Paraaortic lymph node (tissue), 1 donor: ENCODE data around the genes OR10A2, CYB5R2, OR10A6, OR10A3 and NLRP10.

DNA sequence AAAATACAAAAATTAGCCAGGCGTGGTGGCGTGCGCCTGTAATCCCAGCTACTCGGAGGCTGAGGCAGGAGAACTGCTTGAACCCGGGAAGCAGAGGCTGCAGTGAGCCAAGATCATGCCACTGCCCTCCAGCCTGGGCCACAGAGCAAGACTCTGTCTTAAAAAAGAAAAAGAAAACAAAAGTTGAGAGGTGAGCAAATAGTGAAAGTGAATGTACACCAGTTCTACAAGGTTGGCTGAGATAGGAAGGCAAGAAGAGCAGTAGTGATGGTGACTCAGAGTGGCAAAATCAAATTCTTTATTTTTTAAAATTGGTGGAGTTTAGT is 2.4 kb downstream of the ILK start:
- PRO-cap: no peak

DNA sequence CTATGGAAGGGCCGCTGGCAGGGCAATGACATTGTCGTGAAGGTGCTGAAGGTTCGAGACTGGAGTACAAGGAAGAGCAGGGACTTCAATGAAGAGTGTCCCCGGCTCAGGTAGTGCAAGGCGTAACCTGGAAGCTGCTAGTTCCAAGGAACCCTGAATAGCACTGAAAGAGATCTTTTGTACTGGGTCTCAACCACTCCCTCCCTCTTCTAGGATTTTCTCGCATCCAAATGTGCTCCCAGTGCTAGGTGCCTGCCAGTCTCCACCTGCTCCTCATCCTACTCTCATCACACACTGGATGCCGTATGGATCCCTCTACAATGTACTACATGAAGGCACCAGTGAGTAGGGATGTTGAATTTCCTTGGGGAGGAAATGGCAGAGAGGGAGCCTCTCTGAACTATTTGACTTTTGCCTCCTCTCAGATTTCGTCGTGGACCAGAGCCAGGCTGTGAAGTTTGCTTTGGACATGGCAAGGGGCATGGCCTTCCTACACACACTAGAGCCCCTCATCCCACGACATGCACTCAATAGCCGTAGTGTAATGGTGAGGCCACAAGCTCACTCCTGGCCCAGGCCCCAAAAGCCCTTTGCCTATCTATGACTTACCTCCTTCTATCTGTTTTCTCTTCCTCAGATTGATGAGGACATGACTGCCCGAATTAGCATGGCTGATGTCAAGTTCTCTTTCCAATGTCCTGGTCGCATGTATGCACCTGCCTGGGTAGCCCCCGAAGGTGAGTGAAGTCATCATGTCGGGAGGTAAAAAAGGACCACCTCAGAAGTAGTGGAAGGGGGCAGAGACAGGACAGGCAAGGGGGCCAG is 2.5 kb downstream of the TAF10 start:
- PRO-cap: no peak

DNA sequence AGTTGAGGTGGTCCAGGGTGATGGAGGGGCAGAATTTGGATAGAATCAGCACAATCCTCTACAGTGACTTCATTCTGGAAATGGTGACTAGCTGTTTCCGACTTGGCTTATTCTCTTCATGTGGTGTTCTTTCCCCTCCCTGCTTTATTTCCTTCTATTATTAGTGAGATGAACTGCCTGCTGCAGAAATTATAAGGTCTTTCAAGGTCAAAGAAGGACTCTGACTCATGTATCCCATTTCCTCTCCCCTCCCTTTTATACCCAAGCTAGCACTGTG is 12.2 kb upstream of the MRPL17 start:
- PRO-cap: no peak

DNA sequence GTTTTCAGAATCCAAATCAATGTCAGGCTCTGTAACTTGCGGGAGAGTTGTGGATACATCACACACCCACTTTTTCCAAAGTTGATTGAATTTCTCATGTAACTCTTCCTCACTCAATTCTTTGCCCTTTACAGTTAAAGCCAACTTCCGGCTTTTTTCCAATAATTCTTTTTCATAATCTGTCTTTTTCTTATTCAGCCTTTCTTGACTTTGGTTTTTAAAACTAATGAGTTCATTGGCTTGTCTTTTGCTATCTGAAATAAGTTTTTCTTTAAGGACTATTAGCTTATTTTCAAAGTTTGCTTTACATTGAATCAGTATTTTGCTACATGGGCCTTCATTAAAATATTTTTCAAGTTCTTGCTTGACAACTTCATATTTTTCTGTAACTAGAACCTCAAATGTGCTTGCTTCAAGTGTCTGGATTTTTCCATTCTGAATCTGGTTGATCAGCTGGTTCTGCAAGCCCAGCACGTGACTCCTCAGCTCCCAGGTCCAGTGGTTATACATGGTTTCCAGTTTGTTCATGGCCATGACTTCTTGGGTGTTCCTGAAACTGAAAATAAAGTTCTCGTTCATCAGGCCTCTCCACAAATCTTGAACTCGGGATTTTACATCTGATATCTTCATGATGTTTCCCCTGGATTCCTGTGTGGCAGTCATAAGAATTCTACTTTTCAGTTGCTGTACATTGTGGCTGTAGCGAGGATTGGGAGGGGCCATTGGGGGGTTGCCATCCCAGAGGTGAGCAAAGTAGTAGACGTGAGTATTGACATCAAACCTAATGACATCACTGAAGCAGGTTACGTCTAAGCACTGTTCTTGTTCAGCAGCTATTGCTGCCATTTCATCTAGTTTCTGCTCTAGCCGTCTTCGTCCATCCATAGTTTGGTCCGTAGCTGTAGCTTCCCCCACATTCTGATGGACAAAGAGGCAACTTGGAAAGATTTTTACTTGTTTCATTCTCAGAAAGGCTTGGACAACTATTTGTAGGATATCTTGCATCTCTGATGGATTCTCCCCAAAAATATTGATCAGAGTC is 33.3 kb upstream of the MRPL17 start:
- PRO-cap: no peak

DNA sequence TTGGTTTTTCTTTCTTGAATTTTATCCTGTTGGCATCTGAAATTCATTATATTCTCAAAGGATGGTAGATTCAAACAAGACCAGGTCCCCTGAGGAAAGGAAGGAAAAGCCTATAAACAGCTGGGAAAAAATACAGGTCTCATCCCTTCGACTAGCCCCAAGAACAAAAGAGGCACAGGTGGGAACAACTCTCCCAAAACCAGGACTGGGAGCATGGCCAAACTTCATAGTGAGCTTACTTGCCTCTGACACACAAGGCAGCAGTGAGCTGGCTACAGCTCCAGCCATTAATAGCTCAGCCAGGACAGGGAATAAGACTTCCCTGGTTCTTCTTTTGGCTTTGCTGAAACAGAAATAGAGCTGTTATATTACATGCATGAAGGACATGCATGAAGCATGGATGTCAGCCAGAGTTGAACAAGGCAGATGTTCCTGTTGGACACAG is at the start of gene OR10A2:
Gene OR10A2 (plus strand): TSS at position 151 of the 445 bp plus-strand sequence.
- PRO-cap: no peak

DNA sequence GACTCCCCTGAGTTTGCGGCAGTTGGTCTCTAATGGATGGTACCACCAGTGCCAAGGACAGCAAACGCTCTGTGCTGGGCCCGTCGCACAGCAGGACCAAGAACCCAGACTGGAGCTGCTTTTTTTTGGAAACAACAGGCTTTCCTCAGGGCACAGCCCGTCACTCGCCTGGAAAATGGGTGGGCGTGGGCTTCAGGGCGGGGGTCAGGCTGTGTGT is 62.8 kb downstream of the PPFIBP2 start:
- PRO-cap: bidirectional peak, plus-strand start outside the sequence, minus-strand start at position 111 of the sequence

GRCh38 chr11:7673308-7674502 is at the start of gene CYB5R2:
Gene CYB5R2, minus strand, starts transcription at chr11:7673500.
- PRO-cap: bidirectional peak, plus-strand start at chr11:7673591, minus-strand start at chr11:7673492; unidirectional peak, plus-strand start at chr11:7674338

DNA sequence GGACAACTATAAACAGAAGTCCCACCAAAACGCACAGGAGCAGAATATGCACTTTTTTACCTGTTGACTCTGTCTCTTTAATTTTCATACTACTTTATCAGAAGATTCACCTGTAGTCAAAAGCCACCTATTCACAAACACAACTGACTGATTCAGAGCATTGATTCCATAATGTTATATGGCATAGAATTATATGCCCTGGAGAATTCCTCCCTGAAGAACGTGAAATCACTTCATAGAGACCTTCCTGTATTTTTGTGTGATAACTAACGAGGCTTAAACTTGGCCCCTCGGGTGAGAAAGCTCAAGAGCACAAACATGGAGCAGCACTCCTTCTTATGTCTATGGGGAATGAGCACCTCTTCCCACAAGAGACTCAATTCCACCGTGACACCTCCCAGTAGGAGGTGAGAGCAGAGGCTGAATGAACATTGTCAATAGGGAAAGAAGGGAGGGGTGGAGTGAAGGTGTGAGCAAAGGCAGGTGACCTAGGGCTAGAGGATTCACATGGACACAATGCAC is at the start of gene OR10A6:
Gene OR10A6 (minus strand): TSS at position 132 of the 522 bp plus-strand sequence.
- PRO-cap: no peak

DNA sequence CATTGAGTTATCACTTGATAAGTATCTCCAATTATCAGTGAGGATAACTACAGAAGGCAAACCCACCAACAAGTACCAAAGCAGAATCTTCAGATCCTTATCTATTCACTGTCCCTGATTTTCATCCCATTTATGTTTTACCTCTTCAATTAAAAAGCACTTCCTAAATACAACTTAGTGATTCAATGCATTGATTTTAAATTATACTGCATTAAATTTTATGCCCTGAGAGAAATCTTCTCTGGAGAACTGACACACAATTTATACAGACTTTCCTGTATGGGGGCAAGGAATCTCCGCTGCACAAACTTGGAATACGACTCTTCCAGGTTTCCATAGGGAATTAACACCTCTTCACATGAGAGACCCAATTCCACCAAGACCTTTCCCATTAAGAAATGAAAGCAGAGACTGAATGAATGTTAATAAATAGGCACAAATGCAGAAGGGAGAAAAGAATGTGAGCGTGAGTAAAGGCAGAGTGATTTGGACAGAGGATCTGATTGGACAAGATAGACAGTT is at the start of gene OR10A3:
Gene OR10A3 (minus strand): TSS at position 117 of the 522 bp plus-strand sequence.
- PRO-cap: no peak

- PRO-cap: no peak
Observed at GRCh38 chr11:7965249-7965512, at the start of gene NLRP10. Gene NLRP10, minus strand, starts transcription at chr11:7965447.

DNA sequence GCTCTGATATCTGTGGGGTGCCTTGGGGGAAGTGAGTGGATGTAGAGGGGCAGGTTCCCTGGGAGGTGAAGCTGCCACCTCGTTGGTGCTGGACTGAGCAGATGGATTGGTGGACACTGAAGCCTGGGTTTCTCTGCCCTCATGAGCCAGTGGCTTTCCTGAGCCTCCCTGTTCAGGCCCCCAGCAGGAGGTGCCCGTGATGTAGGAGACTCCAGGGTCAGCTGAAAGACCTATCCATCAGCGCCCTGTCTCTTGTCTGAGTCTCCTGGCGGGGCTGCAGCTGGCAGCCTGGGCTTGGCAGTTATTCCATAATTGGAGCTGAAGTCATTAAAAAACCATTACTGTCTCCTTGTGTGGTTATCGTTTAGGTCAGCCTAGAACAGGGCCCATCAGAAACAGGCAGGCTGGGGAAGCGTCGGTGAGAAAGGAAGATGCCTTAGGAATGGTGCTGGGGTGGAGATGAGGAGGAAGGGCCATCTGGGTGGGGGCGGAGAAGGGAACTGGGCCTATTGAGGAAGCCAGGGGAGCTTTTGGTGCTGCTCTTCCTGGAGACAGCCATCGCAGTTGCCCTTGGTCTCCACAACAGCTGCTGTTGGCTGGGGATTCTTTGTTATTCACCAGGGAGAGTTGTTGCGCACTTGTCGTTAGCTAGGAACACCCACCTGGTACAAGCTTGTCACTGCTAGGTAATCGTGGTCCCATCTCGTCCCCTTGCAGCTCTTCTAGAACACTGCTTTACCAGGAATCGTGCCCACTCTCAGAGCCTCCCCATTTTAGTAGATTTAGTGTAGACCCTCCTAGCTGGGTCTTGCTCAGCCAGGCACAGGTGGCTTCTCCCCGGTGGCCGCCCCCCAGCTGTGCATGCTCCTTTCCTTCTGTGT is 5.1 kb downstream of the TUB start:
- PRO-cap: no peak

GRCh38 chr11:8277729-8277934 is 14.0 kb upstream of the LMO1 start:
- PRO-cap: no peak

DNA sequence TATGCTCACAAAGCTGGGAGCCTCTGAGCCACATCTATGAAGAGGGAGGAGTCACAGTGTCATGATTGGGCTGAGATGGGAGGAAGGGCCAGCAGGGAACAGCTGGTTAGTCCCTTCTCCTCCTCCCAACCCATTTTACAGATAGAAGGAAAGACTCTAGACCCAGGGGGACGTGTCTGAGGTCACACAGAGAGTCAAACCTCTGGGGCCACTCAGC is 101.2 kb upstream of the LMO1 start:
- PRO-cap: no peak

- PRO-cap: no peak
Observed at GRCh38 chr11:8643766-8644254, 38.7 kb downstream of the TRIM66 start.

DNA sequence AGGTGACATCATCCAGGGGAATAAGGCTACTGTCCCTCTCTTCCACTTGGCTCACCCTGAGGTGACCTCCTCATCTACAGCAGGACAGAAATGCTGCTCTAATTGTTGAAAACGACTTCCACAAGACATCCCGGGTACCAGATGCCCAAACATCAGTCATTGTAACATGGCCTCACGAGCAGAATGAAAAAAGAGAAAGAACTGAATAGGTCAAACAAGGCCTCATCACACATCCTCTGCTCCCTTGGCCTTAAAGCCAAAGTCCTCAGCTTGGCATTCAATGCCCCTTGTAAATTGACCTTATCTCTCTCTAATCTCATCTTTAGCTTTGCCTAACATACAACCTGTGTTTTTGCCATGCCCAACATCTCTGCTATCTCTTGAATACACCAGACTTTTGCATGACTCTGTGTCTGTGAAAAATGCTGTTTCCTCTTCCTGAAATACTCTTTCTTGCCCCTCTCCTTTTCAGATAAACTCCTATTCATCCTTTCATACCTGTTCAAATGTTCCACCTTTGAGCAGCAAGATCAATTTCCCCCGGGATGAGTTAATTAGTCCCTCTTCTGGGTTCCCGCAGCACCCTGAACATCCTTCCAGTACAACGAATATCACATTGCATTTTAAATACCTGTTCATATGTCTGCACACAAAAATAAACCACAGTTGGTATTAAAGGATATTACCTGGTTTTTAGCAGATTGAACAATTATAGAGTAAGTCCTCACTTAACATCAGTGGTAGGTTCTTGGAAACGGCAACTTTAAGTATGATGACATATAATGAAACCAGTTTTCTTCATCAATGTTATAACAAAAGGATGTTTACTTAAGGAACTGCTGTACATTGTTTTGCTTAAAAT is 28.3 kb downstream of the TRIM66 start:
- PRO-cap: no peak

DNA sequence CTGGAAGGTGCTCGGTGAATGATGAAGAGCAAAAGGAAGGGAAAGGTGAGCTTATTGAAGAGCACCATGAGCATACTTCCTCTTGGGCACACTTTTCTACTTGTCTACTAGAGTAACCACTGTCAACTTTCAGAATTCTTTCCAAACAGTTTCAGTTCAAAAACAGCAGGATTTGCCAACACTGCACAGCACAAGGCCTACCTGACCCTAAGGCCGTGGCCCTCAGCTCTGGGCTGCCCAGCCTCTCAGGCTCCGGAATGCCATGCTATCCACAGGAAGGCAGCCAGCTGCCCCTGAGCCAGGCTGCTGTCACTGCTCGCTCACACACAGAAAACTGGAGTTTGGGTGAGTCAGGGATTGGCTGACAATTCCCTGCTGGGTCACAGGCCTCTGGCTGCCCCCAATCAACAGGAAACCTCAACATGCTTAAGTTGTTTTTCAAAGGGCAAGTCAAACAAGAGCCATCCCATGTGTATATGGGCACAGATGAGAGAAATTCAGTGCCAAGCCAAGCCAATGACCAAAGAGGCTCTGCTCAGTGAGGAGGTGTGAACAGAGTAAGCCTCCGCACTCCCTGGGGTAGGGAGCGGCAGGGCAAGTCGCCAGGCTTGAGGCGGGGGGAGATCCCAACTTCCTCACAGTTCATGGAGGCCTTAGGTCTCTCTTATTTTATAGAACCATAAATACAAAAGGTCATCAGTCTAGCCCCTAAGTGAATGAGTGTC is 50.2 kb downstream of the RPL27A start:
- PRO-cap: no peak

- PRO-cap: unidirectional peak, minus-strand start at chr11:8758465
Observed at GRCh38 chr11:8758346-8758545, 52.2 kb downstream of the DENND2B start.

DNA sequence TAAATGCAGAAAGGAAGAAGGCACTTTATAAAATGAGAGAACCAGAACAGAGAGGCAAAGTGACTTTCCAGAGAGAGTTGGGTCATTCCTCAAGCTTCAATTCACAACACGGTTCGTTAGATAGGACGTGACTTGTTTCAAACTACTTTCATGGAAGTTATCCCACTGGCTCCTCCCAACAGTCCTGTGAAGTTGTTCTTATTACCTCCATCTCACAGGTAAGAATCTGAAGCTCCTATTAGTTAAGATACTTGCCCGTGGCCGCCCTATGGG is 2.0 kb downstream of the DENND2B start:
- PRO-cap: no peak

DNA sequence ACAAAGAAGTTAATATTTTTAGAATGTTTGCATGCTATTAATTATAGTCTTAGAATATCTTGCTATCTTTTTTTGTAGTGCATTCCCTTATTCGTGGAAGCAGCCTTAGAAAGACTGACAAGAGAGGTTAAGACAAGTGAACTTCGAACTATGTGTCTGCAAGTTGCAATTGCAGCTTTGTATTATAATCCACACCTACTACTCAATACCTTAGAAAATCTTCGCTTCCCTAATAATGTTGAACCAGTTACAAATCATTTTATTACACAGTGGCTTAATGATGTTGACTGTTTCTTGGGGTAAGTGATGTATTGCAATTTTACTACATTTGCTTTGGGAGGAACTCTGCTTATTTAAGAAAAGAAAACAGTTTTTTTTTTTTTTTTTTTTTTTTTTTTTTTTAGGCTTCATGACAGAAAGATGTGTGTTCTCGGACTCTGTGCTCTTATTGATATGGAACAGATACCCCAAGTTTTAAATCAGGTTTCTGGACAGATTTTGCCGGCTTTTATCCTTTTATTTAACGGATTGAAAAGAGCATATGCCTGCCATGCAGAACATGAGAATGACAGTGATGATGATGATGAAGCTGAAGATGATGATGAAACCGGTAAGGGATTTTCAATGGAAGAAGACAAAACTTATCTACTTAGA is 23.0 kb upstream of the ZNF143 start:
- PRO-cap: no peak

DNA sequence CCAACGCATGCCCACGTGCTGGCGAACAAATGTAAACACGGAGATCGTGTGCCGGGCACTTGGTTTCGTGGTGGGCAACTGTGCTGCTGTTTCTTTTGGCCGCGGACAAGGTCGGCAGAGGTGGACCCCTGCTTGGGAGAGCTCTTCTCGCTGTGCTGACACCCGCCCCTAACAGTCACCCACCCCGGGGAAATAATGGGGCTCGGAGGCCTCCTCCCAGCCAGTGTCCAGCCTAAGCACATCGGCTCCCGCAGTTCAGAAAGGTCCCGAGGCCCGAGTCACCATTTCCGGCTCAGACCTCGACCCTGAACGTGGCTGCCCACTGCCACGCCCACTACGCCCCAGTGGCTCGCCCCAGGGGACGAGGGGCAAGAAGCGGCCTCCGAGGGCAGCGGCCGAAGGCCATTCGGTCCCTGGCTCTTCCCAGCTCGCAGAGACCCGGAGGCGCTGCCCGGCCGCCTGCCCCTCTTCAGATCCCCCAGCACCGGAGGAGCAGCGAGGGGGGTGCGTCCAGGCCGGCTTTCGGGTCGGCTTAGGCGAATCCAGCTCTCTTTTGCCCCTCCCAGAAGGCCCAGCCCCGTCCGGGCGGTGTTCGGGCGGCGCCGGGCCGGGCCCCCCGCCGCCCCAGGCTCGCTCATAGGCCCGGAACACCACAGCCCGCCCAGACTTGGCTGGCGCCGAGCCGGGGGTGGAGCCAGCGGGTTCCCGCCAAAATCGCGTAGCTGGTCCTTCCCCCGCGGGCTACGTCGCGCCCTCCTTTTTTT is 451 bp upstream of the WEE1 start:
- PRO-cap: unidirectional peak, plus-strand start at position 58 of the sequence; bidirectional peak, plus-strand start at position 347 of the sequence, minus-strand start at position 280 of the sequence; bidirectional peak, plus-strand start outside the sequence, minus-strand start at position 524 of the sequence